SJSA1 (cell line): ENCODE data around the gene PSMG1.

DNA sequence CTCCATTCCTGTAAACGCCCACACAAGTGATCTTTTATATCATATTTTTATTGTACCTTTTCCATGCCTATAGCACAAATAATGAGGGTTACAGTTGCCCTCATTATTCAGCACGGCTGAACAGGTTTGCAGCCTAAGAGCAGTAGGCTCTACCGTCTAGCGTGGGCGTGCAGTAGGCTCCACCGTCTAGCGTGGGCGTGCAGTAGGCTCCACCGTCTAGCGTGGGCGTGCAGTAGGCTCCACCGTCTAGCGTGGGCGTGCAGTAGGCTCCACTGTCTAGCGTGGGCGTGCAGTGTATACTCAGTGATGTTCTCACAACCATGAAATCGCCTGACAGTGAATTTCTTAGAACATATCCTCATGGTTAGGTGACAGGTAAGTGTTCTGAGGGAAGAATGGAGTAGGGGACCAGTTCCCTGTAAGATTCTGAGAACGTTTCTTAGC, 84.9 kb downstream of the DYRK1A start:
- RAMPAGE, long total RNA: no peak

GRCh38 chr21:37454773-37455681, 88.5 kb downstream of the DYRK1A start:
- RAMPAGE, long total RNA: no peak

GRCh38 chr21:37513784-37514644, 147.4 kb downstream of the DYRK1A start:
- RAMPAGE, long total RNA: no peak

- RAMPAGE, long total RNA: no peak
These were observed 271.6 kb downstream of the KCNJ6 start for GRCh38 chr21:37644657-37645032.

DNA sequence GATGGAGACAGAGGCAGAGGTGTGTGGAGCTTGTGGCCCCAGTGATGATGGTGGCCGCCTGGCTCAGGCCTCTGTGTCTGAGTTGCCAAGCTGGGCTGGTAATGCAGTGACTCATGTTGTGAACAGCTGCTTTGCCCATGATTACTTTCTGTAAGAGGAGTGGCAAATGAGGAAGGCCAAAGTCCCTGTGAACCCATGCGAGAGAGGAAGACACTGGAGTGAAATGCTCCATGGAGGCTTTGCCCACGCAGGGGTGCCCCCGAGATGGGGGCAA, 86.8 kb downstream of the KCNJ6 start:
- RAMPAGE, long total RNA: no peak

GRCh38 chr21:37845409-37846034, 70.7 kb downstream of the KCNJ6 start:
- RAMPAGE, long total RNA: no peak

- RAMPAGE, long total RNA: no peak
These were observed 58.8 kb downstream of the KCNJ6 start for GRCh38 chr21:37857489-37857842.

DNA sequence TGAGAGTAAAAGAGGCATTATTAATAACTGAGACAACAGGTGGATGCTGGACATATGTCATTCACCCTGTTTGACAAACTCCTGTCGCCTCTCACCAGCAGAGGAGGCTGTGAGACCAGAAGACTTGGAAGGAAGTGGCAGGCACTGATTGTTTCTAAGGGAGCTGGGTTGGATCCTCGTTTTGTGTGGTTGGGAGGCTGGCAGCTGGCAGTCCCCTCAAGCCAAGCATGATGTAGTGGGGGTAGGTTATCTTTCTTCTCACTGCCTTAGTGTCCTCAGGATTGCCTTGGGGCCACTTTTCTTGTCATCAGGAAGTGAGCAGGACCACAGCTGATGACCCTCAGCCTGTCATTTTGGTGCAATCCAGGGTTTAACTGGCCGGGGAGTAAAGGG, 86.5 kb upstream of the KCNJ15 start:
- RAMPAGE, long total RNA: no peak

DNA sequence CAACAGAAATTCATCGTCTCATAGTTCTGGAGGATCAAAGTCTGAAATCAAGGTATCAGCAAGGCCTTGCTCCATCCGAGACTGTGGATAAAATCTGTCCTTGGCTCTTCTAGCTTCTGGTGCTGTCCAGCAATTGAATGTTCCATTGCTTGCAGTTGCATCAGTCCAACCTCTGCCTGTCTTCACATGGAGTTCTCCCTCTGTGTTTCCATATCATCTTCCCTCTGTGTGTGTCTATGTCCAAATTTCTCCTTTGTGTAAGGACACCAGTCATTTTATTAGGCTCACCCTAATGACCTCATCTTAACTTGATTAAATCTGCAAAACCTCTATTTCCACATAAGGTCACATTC, 84.3 kb downstream of the ERG start:
- RAMPAGE, long total RNA: no peak

DNA sequence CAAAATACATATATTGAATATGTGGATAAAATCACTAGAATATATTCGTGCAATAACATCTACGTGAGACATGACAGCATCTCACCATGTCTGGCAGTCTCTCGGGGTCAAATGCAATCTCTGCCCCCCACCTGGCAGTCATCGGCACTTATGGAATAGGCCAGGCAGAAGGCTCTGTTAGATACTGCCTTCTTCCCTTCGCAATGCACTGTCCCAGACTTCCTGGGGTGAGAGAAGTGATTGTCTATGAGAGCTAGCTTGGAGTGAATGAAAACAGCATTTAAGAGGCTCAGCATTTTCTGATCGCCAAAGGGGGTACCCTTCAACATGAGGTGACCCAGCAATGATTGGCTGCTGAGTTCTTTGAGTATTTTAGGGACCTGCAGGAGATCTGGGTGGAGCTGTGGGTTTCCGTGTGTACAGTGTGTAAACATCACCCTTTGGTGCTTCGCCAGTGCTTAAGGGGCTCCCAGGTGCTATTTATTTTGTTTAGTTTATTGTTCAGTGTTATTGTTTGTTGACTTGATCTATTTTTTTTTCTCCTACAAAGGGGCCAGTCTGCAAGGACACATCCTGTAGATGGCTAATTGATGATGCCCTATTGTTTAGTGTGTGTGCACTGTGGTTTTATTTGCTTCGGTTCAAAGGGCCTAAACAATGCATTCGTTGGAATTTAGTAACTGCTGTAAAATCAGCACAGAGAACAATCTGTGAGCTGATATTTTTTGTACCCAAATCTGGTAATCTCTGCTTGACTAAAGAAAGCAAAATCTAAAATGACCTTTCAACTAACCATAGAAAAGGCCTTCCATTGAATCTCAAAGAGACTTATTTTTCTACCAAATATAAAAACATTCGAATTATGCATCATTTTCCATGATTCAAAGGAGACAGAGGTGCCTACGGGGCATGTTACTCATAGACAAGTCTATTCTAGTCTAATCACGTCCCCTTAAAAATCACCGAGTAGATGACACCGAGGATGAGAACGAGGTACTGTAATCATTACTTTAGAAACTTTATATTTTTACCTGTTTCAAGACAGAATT, 10.0 kb downstream of the ERG start:
- RAMPAGE, long total RNA: no peak

GRCh38 chr21:38503194-38504338, 5.3 kb upstream of the ERG start:
- RAMPAGE, long total RNA: no peak

DNA sequence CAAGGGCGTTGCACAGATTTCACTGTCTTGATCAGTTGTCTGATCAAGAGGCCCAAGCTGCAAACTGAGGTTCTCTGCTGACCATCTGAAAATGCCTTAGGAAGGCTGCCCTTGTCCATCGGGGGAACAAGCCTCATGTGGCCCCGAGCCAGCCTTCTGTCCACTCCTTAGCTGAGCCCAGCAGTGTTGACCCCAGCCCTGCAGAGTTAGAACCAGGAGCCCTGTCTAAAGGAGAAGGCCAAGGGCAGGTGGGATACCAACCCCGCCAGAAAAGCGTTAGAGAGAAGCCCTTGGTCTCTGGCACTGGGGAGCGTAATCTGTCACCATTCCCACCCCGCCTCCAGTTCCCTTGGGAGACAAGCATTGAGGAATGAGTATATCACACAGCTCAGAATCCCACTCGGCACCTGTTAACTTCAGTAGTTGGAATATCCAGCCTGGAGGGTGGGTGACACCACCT, 16.2 kb downstream of the ETS2 start:
- RAMPAGE, long total RNA: no peak

DNA sequence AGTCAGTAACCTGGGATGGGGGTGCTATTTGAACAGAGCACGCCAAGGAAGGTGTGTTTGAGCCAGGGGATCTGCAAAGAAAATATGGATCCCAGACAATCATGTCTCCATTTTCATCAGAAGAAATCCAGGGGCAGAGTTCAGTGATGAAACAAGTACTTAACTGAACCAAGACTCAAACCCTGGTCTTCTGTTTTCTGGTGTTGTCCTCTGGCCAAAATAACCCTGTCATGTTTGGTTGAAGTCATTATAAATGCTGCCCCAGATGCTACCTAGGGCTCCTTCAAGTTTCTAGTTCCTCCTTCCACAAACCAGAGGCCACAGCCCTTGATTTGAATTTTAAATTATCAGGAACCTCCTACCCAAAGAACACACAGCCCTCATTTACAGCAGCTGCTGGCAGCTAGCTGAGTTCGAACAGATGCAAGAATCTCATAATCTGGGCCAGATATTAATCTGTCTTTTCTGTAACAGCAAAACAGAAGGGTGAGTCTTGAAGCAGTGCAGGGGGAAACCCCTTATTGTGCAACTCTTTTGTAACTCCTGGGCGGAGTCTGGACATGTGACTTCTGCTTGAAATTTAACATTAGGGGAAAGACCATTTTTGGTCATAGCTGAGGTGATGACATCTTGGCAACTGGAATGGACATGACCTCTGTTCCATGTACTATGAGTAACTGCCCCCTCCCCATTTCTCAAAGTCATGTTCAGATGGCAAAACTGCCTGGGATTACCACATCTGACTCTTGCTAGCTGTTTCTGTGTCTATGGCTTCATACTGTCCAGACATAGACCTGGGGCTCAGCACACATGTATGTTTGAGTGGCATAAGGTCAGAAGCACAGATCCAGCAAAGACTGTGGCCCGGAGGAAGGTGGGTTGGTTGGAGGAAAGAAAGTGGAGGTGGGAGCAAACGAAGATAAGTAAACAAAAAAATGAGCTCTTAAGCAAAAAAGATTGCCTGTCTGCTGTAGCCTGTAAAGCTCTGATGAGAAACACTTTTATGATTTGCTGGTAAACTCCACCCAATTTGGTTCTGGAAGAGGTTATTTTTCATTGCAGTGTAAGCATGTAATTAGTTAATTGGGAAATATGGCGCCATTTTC, 25.8 kb downstream of the ETS2 start:
- RAMPAGE, long total RNA: no peak

DNA sequence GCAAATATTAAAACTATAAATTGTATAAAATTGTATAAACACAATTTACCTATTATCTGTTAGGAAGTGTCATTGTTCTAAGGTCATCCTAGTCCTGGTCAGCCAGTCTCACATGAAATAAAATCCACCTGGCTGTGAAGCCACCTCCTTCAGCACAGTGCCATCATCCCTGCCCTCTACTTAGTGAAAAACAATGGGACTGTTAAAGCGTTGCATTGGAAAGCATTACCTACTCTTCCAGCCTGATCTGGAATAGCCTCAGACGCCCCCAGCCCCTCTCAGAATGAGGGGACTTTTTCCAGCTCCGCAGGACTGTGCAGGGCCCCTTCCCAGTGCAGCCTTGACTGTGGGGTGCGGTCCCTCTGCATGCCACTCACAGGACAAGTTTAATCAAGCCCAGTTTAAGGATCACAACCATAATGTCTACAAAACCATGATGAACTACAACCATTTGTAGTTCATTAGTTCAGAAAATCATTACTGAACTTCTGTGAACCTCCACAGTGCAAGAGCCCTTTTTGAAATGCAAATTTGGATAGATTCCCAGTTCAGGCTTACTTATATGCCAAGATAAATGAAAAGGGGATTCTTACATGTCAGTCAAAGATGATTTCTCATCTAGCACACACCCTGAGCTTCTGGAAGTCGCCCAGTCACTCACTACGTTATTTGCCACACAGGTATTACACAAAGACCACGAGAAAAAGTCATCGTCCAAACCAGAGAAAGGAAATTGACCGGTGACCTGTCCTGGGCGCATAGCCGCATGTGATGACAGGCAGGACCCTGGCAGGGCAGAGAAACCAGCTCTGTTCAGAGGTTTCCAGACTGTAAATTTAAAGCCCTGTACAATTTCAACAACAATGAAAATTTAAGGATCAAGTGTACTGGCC, 41.7 kb downstream of the ETS2 start:
- RAMPAGE, long total RNA: no peak

DNA sequence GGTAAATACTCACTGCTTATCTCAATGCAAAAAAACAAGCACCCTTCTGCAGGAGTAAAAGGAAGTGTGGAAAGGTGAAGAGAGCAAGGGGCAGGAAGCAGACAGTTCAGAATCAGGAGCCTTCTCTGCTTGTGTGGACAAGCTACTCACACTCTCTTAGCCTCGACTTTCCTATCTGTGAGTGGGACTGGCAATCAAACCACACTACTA, 149.0 kb downstream of the ETS2 start:
- RAMPAGE, long total RNA: no peak

DNA sequence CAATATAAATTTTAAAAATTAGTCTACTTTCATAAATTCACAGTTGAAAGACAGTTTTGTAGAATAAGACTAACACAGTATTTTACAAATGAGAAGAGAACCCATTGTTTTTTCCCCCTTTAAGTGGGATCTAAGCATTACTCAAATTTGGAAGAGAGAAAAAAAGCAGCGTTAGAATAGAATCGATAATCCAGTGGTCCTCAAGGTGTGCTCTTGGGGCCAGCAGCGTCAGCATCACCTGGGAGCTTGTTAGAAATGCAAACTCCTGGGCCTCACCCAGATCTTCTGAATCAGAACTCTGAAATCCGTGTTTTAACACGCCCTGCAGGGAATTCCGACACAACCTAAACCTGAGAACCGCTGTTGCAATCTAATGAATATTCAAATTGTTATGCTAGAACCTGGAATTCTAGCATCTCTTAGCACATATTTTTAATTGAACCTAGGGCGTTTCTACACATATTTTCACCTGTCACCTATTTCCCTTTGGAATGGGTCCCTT, 175.8 kb downstream of the PSMG1 start:
- RAMPAGE, long total RNA: no peak

GRCh38 chr21:39020976-39021759, 162.1 kb downstream of the PSMG1 start:
- RAMPAGE, long total RNA: no peak

GRCh38 chr21:39033717-39034611, 149.3 kb downstream of the PSMG1 start:
- RAMPAGE, long total RNA: no peak

- RAMPAGE, long total RNA: start-site peak on the minus strand at chr21:39183404-39183460, 73 and 137 reads in 2 replicates
These were observed at the start of gene PSMG1 for GRCh38 chr21:39183090-39183688. Gene PSMG1, minus strand, starts transcription at chr21:39183451.

GRCh38 chr21:39186253-39186994, 3.2 kb upstream of the PSMG1 start:
- RAMPAGE, long total RNA: no peak